ENCODE measurements around the gene USP17L24.

- PRO-cap, result no peak
Measured at GRCh38 chr4:7132386-7132834, 59.9 kb upstream of the SORCS2 start.

DNA sequence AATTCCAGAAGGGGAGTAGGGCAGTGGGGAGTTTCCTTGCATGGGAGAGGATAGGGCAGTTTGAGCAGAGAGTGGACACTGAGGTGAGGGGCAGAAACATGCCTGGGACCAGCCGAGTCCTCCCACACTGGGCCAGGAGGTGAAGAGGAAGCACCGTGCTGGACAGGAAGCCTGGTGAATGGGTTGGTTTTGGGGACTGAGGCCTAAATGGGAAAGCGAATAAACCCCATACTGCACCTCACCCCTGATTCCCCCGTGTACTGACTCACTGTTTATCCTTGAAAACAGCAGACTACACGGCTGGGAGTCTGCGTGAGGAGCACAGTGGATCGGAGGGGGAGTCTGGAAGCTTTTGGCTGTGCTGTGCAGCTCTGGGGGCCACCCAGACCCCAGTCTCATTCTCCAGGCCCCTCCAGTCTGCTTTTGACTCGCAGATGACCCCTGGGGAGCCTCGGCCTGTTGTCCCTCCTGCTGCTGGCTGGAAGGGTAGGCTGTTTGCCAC, 90.1 kb downstream of the PSAPL1 start:
- PRO-cap, result no peak

GRCh38 chr4:7435451-7436402, 997 bp upstream of the PSAPL1 start:
- PRO-cap, result no peak

GRCh38 chr4:7649655-7650594, 215.2 kb upstream of the PSAPL1 start:
- PRO-cap, result no peak

DNA sequence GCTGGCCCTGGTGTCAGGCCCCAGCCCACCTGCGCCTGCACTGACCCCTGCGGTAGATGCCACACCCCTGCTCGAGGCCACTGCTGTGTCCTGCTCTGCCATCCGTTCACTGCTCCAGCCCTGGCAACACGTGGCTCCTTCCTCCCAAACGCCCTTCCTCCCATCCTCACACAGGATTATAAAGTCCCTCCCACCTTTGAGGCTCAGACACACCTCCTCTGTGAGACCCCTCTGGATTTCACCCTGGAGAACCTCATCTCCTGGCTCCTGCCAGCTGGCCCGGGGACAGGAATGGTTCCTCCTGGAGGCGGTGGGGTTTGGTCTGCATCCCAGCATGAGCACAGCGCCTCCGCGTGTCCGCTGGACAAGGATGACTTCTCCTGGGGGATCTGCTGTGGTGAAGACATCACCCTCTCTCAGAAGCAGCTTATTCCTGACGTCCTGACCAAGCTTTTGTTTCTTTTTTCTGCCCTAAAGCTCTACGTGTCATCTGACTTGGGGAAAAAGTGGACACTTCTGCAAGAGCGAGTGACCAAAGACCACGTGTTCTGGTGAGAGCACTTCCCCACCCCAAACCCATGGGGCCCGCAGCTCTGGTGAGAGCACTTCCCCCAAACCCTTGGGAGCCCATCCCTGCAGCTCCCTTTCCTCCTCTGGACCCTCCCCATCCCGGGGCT, 219.1 kb upstream of the PSAPL1 start:
- PRO-cap, result no peak

GRCh38 chr4:7805191-7805957, 134.3 kb downstream of the AFAP1 start:
- PRO-cap, result no peak

DNA sequence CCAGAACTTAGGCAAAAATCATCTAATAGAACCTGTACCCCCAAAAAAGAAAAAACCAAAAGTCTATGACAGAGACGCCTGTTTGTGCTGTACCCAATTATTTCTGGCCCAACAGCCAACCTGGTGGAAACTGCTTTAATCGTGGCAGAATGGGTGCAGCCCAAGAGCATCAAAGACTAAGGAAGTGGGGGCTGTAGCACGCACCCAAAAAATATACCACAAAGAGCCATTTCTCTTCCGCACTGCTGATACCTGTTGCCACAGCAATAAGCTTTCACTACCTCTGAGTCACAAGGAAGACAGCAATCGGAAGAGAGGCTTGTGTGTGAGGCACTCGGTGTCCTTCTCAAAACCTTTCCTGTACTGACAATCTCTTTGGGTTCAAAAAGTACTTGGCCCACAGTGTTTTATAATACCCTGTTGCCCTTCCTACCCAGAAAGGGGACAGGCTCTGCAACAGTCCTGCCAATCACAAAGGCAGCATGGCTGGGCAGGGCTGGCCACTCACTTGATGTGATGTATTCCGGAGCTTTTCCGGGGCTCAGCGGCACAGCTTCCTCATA, 84.6 kb downstream of the AFAP1 start:
- PRO-cap, result no peak

GRCh38 chr4:7968534-7968854, 28.8 kb upstream of the AFAP1 start:
- PRO-cap, result no peak

- PRO-cap, result no peak
Measured at GRCh38 chr4:8112481-8113187, 46.0 kb downstream of the ABLIM2 start.

DNA sequence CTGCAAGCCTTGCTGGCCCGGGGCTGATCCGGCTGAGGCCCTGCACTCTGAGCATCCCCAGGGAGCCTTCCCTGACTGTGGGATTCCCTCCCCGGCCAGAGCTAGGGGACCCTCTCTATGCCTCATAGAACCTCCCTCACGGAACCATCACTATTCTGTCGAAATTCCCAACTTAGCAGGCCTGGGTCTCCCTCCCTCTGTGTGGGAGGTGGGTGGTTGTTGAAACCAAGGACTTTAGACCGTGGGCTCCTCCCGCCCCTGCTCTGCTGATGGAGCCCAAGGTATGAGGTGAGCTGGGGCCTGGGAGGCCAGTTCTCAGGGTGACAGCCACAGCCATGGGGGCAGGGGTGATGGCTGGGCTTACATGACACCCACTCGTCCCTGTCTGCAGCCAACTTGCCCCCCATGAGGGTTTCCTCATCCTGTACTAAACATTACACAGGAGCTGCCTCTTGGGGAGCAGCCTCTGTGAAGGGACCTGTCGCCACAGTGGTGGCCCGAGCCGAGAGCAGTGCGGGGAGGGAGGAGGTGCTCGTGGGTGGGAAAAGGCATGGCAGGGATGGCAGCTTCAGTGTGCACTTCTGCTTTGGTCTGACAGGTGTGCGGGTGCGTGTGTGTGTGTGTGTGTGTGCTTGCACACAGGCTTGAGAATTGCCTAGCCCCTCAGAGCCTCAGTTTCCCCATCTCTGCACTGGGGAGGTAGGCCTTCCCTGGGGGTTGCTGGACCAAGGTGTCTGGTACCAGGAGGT, 3.8 kb downstream of the SH3TC1 start:
- PRO-cap, result no peak

- PRO-cap, result no peak
Measured at GRCh38 chr4:8242731-8243133, 26.8 kb upstream of the HTRA3 start.

- PRO-cap, result unidirectional peak, plus-strand start at chr4:8275151
Measured at GRCh38 chr4:8274643-8275347, 5.2 kb downstream of the HTRA3 start.

DNA sequence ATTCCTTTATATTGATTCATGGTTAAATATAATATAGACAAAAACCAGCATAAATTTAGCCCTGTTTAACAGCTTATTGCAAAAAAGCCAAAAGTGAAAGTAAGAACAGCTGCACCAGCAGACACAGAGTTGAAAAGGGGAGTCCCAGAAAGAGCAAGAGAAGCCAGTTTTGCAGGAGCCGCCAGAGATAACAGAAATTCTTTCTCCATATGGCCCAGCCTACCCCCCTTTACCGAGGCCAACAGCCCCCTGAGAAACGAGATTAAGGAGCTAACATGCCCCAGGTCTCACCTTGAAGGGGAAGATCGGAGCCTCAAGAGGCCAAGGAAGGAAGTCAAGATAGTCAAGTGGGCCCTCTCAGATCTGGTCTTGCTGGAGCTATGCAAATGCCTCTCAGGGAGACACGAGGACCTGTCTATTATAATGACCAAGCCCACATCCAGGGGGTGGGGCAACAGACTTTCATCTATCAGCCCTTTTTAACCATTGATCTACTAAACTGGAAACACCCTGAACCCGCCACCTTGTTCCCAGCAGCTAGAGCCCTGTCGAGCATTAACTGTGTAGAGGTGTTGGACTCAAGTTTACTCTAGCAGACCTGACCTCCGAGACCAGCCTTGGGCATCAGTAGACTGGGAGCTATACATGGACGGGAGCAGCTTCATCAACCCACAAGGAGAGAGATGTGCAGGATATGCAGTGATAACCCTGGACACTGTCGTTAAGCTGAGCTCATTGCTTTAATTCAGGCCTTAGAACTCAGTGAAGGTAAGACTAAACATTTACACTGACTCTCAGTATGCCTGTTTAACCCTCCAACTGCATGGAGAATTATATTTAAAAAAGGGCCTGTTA, 4.7 kb downstream of the ACOX3 start:
- PRO-cap, result no peak

DNA sequence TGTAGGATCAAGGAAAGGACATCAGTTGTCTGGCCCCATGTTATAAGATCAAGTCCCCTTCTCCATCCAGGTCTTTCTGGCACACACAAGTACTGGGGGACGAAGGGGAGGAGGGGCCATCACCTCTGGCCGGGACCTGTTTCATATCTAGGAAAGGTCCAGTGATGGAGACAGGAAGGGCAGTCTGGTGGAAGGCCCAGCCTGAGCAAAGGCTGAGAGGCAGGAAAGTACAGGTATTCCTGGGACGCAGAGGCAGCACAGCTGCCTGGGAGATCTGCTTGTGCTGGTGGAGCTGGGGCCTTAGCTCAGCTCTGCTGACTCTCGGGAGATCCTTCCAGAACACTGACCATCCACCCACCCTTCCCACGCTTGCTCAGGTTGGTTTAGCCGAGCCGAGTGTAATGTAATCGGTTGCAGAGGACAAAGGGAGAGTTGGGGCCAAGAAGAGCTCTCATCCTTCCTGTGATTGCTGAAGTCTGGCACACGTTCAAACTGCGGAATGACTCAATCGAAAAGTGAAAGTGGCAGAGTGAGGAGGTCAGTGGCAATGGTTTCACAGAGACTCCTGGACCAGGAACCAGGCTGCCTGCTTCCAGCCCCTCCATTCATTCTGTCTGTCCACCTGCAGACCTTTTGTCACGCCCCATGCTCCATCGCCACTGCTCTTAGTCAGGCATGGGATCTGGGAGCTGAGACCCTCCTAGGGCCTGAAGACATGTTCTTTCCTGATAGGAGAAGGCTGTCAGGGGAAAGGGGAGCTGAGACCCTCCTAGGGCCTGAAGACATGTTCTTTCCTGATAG, 43.1 kb upstream of the GPR78 start:
- PRO-cap, result no peak

- PRO-cap, result no peak
Measured at GRCh38 chr4:8558443-8558938, 21.7 kb upstream of the GPR78 start.

DNA sequence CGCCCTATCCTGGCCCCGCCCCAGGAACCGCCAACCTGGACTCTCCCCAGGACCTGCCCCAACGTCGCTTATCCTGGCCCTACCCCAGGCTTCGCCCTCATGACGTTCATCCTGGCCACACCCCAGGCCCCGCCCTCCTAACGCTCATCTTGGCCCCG, 17.3 kb upstream of the FAM90A26 start:
- PRO-cap, result bidirectional peak, plus-strand start outside the sequence, minus-strand start at position 70 of the sequence

DNA sequence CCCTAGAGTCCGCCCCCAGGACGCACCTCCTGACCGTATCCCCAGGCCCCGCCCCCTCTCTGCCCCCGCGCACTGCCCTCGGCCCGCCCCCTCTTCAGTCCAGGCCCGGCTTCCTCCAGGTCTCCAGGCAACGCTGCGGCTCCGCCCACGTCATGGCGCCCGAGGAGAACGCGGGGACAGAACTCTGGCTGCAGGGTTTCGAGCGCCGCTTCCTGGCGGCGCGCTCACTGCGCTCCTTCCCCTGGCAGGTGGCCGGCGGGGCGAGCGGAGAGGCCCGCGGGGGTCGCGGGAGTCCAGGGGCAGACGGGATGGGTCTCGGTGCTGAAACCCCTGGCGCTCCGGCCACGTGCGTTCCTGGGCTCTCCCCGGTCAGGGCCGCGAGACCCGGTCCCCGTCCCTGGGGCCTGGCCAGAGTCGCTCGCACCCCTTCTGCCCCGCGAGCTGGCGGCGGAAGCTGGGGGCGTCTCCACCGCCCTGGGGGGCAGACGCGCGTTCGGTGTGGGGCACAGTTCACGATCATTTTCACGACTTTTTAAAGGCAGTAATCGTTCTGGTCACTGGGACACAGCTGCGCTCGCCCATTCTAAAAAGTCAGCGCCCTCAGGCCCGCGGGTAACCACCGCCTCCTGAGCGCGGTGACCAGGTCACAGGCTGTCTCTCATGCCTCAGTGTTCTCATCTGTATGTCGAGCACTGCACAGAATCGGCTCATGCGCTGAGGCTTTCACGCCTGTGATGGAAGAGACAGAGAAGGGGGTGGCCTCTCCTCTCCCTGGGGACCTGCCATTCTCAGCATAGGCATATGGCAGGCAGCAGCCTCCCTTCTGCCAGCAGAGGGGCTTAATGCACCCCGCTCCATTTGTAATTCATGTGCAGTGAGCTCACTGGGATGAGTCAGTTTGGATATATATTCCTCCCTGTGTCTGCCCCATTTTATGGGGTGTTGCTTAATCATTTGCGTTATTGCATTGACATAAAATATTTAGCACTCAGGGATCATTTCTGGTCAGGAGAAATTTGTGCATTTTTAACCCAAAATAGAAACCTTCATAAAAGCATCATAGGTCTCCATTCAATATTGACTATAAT, 16.7 kb upstream of the FAM90A26 start:
- PRO-cap, result bidirectional peak, plus-strand start at position 153 of the sequence, minus-strand start outside the sequence

DNA sequence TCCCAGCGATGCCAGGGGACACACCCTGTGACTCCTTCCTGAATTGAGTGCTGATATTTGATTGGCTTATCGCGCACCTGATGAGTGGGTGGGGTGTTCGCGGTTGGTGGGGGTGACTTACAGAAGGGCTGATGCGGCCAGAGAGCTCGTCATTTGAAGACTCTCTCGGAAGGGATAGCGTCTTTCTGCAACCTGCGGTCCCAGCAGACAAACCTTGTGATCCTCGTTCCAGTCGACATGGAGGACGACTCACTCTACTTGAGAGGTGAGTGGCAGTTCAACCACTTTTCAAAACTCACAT, at the start of gene USP17L24:
Gene USP17L24, plus strand, starts transcription at position 238 of the 301 bp plus-strand sequence.
- PRO-cap, result no peak

DNA sequence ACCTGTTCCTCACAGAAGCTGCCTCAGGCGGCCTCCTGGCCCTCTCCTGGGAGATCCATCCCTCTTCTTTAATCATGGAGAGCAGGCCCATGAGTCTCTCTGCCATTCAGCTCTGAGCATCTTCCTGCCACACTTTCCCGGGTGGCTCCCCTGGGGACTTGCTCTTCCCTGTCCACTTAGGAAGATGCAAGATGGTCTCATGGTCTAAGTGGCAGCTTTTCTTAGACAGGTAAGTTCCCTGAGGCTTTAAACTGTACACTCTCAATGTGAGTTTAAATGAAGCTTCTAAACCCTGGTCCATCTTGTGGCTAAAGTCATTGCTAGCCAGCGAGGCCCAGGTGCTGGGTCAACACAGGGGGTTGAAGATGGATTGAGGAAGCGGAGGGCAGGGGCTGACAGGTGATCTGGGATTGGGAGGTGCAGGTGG, 98.5 kb downstream of the DRD5 start:
- PRO-cap, result unidirectional peak, minus-strand start at position 177 of the sequence

DNA sequence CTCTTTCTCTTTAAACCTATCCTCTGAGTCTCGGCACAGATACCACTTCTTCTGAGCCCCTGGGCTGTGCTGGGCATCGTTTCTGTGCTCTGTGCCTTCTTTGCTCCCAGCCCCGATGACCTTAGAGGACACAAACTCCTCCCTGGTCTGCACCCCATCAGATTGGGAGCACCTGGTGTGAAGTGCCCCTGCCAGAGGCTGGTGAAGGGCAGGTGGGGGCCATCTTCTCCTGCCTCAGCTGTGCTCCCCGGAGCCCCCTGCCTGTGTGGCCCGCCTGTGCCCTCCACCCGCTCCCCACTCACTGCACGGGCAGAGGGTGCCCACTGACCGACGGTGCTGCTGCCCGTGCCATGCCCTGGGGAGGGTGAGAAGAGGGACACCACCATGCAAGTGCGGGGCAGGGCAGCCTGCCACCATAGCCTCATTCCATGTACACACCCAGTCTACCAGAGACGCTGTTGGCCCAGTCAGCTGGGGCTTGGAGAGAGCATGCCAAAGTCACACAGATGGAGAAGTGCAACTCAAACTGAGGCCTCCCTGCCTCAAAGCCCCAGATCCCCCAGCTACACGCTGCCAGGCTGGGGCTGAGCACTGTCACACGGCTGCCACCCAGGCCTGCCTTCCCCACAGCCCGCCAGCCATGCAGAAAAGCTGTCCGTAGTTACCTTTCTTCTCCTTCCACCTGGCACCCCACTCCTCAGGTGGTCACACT, 526 bp downstream of the SLC2A9 start:
- PRO-cap, result no peak